Uterus (tissue), 7 donors: ENCODE data around the genes STC2 and CPEB4.

DNA sequence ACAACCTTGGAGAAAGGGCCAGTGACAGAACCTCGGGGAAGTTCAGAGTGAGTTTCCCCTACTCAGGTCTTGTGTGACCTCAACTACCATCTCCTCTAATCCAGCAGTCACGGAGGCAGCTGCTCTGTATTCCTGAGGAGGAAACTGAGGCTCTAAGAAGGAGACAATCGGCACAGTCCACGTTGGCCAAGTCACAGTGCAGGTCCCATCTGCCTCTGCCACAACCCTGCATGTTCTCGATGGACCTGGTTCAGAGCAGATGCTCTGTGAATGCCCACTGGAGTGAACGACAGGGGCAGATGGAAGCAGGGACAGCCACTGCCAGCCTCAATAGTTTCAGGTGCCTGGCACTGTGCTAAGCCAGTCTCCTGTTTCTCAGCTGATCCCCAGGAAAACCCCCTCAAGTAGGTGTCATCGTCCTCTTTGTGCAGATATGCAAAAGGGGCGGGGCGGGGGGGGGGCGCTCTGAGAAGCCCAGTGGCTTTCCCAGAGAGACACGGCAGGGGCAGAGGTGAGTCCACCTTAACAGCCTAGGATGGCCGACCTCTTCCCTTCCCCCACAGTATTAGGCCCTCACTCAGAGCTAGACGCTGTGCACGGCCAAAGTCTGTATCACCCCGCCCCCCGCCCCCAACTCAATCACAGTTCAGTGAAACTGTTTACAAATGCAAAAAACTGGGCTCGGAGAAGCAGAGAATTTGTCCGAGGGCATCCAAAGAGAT is 539 bp upstream of the ERGIC1 start:
- PRO-cap, 4 experiments, result peak in 3 of 4 experiments; most common plus-strand start position 468 of the sequence (in 2)
- RAMPAGE, long total RNA, 2 experiments, result no peak in any of the 2 experiments
- RRBS, result no CpG with 5 or more reads among the region's 18 CpGs

DNA sequence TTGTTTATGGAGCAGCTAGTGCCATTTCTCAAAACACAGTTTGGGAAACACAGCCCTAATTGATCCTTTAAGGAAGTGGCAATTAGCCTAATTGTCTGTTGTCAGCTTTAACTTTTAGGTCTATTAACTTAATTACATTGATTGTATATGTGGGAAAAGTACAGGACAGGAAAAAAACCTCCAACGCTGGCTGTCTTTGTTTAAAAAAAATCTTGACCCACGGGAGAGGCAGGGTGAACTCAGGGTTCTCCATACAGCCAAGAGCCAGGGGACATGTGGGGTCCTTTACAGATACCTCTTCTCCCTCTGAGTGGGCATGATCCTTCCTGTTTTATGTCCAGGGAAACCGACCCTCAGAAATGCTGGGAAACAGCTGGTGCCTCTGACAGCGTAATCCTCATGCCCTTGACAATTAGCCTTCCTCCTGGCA is 7.0 kb downstream of the ERGIC1 start:
- PRO-cap, 4 experiments, result no peak in any of the 4 experiments
- RAMPAGE, long total RNA, 2 experiments, result no peak in any of the 2 experiments
- RRBS, result no CpG with 5 or more reads among the region's 4 CpGs

- PRO-cap, 4 experiments, result no peak in any of the 4 experiments
- RAMPAGE, long total RNA, 2 experiments, result no peak in any of the 2 experiments
- RRBS, result no CpG with 5 or more reads among the region's 6 CpGs
These were observed 14.1 kb downstream of the ERGIC1 start for GRCh38 chr5:172847823-172848828.

GRCh38 chr5:172854251-172854885 is 20.3 kb downstream of the ERGIC1 start:
- PRO-cap, 4 experiments, result peak in 3 of 4 experiments; most common plus-strand start chr5:172854709 (in 1); most common minus-strand start chr5:172854596 (in 2)
- RAMPAGE, long total RNA, 2 experiments, result no peak in any of the 2 experiments
- RRBS, result 8% methylated on average over 5 of the region's 15 CpGs

DNA sequence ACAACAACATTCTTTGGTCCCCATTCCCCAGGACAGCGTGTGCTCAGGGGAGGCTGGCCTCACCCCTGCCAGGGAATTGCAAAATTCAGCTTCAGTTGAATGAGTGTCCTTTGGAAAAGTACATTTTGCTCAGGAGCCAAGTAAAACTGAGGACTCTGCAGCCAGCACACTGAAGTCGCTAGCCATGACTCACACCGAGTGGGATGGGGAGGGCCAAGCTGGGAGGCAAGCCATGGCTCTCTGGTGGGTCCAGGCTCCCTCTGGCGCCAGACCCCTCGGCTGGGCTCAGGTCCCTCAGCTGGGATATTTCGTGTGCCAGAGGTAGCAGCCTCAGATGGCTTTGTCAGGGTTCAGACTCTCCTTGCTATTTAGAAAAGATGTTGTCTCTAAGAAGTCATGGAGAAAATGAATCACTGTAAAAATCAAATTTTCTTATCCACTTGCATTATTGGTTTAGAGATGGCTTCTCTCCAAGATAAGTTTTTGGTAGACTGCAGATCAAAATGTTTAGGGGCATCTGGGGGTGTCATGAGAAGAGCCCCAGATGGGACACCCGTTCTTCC is 35.3 kb downstream of the ERGIC1 start:
- PRO-cap, 4 experiments, result peak in 4 of 4 experiments; most common plus-strand start position 197 of the sequence (in 4); most common minus-strand start position 148 of the sequence (in 2)
- RAMPAGE, long total RNA, 2 experiments, result no peak in any of the 2 experiments
- RRBS, result no CpG with 5 or more reads among the region's 7 CpGs

DNA sequence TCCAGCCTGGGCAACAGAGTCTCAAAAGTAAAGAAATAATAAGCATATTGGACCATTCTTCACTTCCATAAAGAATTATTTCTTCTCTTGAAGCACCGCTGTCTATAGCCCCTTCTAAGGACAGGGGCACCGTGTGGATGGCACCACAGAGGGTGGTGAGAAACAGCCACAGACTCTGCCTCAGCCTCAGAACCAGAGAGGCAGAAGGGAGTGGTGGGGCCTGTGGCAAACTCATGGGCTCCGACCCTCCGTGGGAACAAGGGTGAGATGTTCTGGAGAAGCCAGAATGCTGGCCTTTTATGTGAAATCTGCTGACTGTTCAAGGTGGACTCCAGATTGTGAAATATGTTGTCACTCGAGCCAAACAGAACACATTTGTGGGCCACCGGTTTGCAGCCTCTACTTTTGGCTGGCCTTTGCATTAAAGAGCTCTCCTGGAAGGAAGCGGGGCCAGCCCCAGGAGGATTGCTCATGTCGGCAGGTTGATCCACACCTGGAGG is 62.3 kb downstream of the ERGIC1 start:
- PRO-cap, 4 experiments, result no peak in any of the 4 experiments
- RAMPAGE, long total RNA, 2 experiments, result no peak in any of the 2 experiments
- RRBS, result no CpG with 5 or more reads among the region's 8 CpGs

DNA sequence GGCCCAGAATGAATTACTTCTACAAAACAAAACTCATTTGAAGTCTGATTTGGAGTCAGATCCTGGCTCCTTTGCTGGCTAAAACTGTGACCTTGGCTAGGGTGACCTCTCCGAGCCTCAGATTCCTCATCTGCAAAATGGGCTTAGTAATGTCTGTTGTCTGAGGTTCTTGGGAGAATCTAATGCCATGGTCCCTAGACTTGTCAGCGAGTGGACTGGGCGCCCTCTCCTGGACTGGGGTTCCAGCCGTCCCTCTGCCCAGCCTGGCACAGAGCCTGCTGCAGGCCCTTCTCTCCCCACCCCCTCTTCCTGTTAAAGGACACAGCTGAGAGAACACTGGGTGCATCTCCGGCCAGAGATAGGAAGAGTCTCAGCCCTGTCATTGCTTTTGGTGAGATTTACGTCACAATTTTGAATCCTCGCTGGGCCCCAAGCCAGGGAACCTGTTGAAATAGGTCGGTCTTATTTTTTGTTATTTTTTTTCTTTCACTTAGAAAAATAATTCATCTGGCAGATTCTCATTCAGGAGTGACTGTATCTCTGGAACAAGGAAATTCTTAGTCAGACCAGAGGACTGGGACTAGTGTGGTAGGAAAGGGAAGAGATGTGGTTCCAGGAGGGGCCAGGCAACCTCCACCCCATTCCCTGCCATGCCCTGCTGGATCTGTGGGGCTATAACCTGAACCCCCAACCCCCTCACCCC is 48.3 kb upstream of the RPL26L1 start:
- PRO-cap, 4 experiments, result peak in 1 of 4 experiments; most common plus-strand start position 564 of the sequence (in 1); most common minus-strand start position 372 of the sequence (in 1)
- RAMPAGE, long total RNA, 2 experiments, result no peak in any of the 2 experiments
- RRBS, result no CpG with 5 or more reads among the region's 8 CpGs

DNA sequence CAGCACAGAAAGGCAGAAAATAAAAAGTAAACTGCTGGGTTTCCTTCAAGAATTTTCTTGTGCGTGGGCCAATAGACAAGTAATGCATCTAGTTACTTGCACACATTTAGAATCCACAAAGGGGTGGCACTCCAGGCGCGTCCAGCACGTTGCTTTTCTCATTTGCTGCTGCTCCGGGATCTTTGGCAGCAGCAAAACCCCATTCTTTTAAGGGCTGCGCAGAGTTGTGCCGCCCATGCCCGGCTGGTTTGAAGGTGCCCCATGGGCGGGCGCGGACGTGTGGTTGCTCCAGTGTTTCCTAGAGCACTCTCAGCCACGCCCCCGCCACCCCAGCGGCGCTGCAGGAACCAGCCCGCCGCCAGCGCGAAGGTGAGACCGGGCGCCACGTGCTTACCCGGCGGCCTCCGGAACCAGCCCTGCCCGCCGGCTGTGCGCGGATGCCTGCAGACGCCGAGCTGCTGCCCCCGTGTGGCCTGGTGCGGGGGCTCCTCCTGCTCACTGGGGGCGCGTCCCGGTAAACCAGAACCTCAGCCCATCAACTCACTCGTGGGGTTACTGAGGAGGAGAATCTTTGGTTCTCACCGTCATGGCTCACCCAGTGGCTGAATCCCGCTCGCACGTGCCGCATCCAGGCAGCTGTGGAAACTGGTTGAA is 44.5 kb downstream of the STC2 start:
- PRO-cap, 4 experiments, result peak in 1 of 4 experiments; most common minus-strand start position 170 of the sequence (in 1)
- RAMPAGE, long total RNA, 2 experiments, result no peak in any of the 2 experiments
- RRBS, result 3% methylated on average over 13 of the region's 43 CpGs

DNA sequence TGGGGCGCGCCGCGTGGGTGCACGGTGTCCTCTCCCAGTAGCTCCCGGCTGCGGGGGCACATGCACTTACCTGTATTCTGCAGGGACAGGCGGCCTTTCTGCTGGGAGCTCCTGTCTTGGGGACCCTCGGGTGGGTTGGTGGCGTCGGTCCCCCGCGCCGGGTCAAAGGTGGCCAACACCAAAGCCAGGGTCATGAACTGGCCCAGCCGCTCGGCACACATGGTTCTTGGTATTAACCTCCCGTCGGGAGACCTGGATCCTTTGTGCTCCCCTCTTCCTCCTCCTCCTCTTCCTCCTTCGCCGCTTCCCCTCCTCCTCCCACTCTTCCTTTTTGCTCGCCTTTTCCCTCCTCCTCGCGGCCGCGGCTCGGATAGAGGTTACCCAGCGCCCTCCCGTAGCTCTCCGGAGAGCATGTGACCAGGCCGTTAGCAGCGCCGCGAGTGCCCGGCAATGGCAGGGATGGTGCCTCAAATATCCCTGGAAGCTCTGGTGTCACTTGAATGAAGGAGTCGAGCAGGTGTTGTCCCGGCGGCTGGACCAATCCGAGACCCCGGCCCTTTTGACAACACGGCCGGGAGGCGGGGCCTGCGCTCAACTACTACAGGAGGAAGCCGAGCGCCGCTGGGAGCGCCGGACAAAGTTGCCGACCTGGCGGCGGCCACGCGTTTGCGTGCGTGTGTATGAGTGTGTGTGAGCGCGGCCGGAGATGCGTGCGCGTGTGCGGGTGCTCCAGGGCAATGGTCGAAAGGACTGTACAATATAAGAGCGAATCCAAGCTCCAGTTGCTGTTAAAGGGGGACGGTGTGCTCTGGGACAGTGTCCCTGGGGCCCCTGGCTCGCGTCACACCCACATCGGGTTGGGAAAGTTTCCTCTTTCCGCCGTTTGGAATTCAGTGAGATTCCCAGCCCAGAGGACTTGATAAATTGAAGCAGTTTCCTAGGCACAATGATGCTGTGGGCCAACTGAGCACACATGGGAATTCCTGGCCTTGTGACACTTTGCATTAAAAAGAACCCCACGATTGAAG is at the start of gene STC2:
TSS of gene STC2 (minus strand) at position 442 of the 1,028 bp plus-strand sequence.
- PRO-cap, 4 experiments, result peak in 4 of 4 experiments; most common plus-strand start position 594 of the sequence (in 3); most common minus-strand start position 442 of the sequence (in 4)
- RAMPAGE, long total RNA, 2 experiments, result start-site peak on the minus strand in 1 of 2 experiments, centred at position 470 of the sequence, 11 reads per replicate
- RRBS, result 2% methylated on average over 39 of the region's 71 CpGs

GRCh38 chr5:173331825-173332312 is 3.7 kb upstream of the STC2 start:
- PRO-cap, 4 experiments, result no peak in any of the 4 experiments
- RAMPAGE, long total RNA, 2 experiments, result no peak in any of the 2 experiments
- RRBS, result no CpG with 5 or more reads among the region's 16 CpGs

GRCh38 chr5:173457159-173457828 is 129.1 kb upstream of the STC2 start:
- PRO-cap, 4 experiments, result no peak in any of the 4 experiments
- RAMPAGE, long total RNA, 2 experiments, result no peak in any of the 2 experiments
- RRBS, result no CpG with 5 or more reads among the region's 8 CpGs

GRCh38 chr5:173627850-173628510 is 11.5 kb upstream of the BOD1 start:
- PRO-cap, 4 experiments, result no peak in any of the 4 experiments
- RAMPAGE, long total RNA, 2 experiments, result no peak in any of the 2 experiments
- RRBS, result no CpG with 5 or more reads among the region's 13 CpGs

GRCh38 chr5:173670083-173670656 is 53.7 kb upstream of the BOD1 start:
- PRO-cap, 4 experiments, result no peak in any of the 4 experiments
- RAMPAGE, long total RNA, 2 experiments, result no peak in any of the 2 experiments
- RRBS, result no CpG with 5 or more reads among the region's 3 CpGs

DNA sequence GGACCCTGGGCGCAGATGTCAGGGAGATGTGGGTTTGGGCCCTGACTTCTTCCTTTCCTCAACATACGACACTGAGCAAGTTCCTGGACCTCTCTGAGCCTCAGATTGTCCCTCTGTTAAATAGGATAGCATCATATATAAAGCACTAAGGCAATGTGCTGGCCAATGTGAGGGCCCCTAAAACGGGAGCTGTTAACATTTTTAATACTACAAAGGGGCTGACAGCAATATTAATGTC is 120.9 kb upstream of the CPEB4 start:
- PRO-cap, 4 experiments, result no peak in any of the 4 experiments
- RAMPAGE, long total RNA, 2 experiments, result no peak in any of the 2 experiments
- RRBS, result no CpG with 5 or more reads among the region's 3 CpGs

GRCh38 chr5:173790145-173791314 is 97.6 kb upstream of the CPEB4 start:
- PRO-cap, 4 experiments, result no peak in any of the 4 experiments
- RAMPAGE, long total RNA, 2 experiments, result no peak in any of the 2 experiments
- RRBS, result no CpG with 5 or more reads among the region's 24 CpGs

DNA sequence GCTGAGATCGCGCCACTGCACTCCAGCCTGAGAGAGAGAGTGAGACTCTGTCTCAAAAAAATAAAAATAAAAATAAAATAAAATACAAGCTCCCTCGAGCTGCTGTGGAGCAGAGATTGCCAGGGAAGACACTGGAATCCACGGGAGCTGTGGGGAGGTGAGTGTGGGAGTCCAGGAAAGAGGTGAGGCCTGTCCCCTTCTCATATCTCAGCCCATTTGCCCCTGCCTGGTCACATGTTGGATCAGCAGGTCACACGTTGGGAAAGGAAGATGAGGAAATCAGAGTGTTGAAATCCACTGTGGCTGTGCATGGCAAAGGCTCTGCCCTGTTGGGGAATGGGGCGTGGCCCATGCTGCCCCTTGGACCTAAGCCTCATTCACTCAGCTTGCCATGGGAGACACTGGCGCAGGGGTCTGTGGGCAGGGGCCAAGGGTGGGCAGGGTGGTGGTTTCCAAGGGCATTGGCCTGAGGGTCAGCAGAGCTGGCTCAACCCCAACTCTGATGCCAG is 85.5 kb upstream of the CPEB4 start:
- PRO-cap, 4 experiments, result no peak in any of the 4 experiments
- RAMPAGE, long total RNA, 2 experiments, result no peak in any of the 2 experiments
- RRBS, result no CpG with 5 or more reads among the region's 7 CpGs

GRCh38 chr5:173829541-173830482 is 58.3 kb upstream of the CPEB4 start:
- PRO-cap, 4 experiments, result no peak in any of the 4 experiments
- RAMPAGE, long total RNA, 2 experiments, result no peak in any of the 2 experiments
- RRBS, result no CpG with 5 or more reads among the region's 10 CpGs

DNA sequence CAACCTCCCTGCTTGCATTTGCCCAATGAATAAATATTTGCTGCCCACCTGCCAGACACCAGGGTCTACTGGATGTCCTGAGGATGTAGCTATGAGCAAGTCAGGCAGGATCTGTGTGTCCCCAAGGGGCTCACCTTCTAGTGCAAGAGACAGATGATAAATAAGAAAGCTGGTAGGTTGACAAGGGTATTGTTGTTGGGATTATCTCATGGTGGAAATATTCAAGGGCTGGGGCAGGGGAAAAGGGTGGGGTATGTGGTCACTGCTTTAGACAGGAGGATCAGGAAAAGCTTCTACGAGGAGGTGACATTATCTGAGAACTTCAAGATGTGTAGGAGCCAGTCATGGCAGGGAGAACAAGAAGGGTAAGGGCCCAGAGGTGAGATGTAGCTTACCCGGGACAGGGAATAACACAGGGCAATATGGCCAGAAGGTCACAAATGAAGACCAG is 28.5 kb upstream of the CPEB4 start:
- PRO-cap, 4 experiments, result no peak in any of the 4 experiments
- RAMPAGE, long total RNA, 2 experiments, result no peak in any of the 2 experiments
- RRBS, result no CpG with 5 or more reads among the region's 2 CpGs

DNA sequence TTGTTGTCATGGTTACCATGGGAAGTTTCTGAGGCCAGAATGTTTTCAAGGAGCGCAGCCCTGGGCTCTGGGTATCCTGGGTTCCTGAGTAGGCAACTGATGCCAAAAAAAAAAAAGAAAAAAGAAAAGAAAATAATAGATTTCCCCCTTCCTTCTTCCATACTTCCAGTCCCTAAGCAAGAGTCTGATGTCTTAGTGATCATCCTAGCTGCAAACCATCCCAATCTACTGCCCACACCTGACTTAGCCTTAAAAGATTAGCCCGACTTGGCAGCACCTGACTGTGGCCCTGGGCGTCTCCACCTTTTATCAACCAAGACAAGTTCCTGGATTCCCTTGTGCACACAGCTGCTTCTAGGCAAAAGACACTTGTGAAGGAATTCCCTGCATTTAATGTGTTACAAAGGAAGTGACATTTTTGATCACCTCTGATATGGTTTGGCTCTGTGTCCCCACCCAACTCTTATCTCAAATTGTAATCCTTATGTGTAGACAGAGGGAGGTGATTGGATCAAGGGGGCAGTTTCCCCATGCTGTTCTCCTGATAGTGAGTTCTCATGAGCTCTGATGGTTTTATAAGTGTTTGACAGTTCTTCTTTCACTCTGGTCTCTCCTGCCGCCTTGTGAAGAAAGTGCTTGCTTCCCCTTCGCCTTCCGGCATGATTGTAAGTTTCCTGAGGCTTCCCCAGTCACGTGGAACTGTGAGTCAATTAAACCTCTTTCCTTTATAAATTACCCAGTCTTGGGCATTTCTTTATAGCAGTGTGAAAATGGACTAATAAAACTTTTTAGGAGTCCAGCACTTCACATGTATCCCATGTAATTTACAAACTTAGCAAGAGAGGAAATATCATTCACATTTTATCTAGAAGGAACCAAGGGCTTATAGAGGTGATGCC is 2.7 kb upstream of the CPEB4 start:
- PRO-cap, 4 experiments, result no peak in any of the 4 experiments
- RAMPAGE, long total RNA, 2 experiments, result no peak in any of the 2 experiments
- RRBS, result no CpG with 5 or more reads among the region's 7 CpGs

- PRO-cap, 4 experiments, result peak in 4 of 4 experiments; most common plus-strand start chr5:173888349 (in 4); most common minus-strand start chr5:173888873 (in 1)
- RAMPAGE, long total RNA, 2 experiments, result start-site peak on the plus strand in 1 of 2 experiments, at chr5:173888866-173889008 at its widest, 11 reads per replicate
- RRBS, result 1% methylated on average over 7 of the region's 58 CpGs
These were observed at the start of gene CPEB4 for GRCh38 chr5:173888203-173889133. Gene CPEB4 (plus strand): TSS chr5:173888349.